Endodermal cell (in vitro differentiated cells): Measurements from ENCODE around the gene TUBB1.

GRCh38 chr20:59018899-59019573 is at the start of gene TUBB1:
Gene TUBB1 (plus strand): TSS chr20:59019429.
- PRO-cap, result no peak

DNA sequence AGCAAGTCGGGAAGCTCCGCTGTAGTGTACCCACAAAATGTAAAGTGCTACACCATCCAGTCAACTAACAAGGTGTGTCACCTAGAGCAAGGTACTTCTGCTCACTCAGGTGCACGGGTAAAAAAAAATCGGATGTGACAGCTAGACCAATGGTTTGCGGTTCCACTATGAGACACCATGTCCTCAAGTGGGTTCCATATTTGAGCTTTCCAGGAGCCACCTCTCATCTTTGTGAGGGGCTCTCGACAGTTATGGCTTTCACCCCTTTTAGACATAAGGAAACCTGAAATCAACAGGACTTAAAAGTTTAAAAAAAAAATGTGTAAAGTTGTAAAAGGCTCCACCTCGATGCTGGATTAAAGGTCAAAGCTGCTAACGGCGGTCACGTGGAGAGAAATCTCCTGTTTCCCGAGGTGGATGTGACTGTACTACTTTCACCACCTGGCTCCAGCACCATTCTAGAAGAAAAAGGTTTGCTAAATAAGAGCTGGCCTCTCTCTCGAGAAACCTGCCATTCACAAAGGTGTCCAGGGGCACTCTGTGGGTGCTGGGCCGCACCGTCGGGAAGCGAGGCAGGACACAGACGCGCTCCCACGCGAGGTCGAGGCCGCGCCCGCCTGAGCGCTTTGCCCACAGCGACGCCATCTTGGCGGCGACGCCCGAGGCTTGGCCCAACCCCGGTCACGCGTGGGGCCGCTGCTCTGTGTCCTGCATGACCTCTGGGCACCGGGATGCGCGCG is 527 bp downstream of the ATP5F1E start:
- PRO-cap, result unidirectional peak, plus-strand start at position 511 of the sequence

DNA sequence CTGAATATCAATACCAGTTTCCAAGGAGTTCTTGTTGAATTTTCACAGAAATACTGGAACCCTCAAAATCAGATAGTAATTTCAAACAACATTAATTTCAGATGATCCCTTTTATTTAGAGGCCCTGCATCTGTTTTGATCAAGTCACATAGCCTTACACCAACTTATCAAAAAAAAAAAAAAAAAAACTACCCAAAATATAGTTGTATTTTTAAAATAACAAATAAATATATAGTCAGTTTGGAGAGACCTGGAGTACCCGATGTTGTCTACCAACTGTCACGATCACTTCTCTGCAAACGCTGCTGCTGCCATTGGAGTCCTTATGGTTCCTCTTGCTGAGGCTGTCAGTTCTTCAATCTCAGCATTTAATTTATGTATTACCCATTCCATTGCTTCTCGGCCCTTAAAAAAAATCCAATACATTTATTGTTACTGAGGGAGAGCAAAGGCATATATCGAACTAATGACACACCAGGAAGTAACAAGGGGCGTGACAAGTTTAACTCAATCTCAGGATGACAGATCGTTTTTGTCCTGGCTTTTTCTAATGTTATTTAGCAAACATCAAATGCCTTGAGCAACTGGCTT is 2.7 kb upstream of the ATP5F1E start:
- PRO-cap, result no peak

- PRO-cap, result no peak
These were observed 2.2 kb upstream of the PRELID3B start for GRCh38 chr20:59044642-59045290.

DNA sequence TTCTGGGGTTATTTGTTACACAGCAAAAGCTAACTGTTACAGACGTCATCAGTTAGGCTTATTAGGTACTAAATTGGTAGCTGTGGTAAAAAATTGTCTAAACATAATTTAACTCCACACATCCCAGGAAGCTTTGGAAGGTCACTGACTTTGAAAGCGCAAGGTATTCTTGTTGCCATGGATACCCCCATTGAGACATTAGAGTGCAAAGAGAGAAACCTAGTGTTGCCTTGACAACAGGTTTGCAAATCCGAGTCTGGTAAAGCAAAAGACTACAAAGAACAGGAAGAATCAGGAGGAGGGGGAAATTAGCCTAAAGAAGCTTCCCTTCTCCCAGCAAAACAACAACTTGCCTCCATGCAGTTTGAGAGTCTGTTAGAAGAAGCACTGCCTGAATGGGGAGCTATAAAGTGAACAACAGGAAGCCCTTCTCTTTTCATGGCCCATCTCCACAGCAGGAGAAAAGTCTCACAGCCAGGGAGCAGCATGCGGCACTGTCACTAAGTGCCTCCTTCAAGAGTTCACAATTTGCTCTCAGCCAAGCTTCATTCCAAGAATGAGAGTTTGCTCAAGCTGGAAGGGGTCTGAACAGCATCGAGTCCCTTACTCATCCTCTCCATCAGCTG is 41.6 kb upstream of the ZNF831 start:
- PRO-cap, result no peak

- PRO-cap, result no peak
These were observed 16.5 kb downstream of the EDN3 start for GRCh38 chr20:59316833-59317393.

DNA sequence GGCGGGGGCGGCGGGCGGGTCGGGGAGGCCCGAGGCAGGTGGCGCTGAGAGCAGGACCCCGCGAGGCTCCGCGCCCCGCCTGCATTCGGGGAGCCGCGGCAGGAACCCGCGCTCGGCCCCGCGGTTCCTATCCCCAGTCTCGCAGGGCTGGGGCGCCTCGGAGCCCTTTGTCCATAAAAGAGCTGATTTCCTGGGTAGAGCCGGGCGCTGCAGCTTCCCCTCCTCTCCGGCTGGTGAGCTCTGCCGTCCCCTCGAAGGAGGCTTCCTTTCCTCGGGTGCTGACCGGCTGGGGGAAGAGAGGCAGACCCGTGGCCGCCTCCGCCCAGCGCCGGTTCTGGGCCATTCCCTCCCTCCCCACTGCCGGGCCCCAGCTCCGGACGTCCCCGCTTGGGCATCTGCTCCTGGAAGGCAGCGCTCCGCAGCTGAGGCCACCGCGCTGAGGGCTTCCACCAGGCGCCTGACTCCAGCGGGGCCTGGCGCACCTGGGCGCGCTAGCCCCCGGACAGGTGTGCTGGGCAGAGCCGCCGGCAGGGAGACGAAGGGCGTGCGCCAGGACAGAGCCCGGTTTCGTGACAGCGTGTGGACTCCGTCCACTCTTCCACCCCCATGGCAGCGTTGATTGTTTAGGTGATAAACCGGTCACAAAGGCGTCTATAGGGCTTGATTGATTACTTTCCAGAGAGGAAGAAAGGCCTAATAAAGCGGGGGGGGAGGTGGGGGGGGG is 966 bp downstream of the PHACTR3 start:
- PRO-cap, result no peak

- PRO-cap, result no peak
These were observed 107.3 kb downstream of the SYCP2 start for GRCh38 chr20:59826202-59826501.

GRCh38 chr20:59835503-59836606 is 97.6 kb downstream of the SYCP2 start:
- PRO-cap, result no peak

GRCh38 chr20:59977306-59977612 is 19.0 kb downstream of the CDH26 start:
- PRO-cap, result no peak

GRCh38 chr20:60087259-60088030 is 129.2 kb downstream of the CDH26 start:
- PRO-cap, result no peak

- PRO-cap, result no peak
These were observed 100.0 kb downstream of the TAF4 start for GRCh38 chr20:61965596-61966223.

- PRO-cap, result no peak
These were observed 52.9 kb downstream of the TAF4 start for GRCh38 chr20:62012718-62013249.

- PRO-cap, result no peak
These were observed 43.1 kb downstream of the TAF4 start for GRCh38 chr20:62022540-62023054.

DNA sequence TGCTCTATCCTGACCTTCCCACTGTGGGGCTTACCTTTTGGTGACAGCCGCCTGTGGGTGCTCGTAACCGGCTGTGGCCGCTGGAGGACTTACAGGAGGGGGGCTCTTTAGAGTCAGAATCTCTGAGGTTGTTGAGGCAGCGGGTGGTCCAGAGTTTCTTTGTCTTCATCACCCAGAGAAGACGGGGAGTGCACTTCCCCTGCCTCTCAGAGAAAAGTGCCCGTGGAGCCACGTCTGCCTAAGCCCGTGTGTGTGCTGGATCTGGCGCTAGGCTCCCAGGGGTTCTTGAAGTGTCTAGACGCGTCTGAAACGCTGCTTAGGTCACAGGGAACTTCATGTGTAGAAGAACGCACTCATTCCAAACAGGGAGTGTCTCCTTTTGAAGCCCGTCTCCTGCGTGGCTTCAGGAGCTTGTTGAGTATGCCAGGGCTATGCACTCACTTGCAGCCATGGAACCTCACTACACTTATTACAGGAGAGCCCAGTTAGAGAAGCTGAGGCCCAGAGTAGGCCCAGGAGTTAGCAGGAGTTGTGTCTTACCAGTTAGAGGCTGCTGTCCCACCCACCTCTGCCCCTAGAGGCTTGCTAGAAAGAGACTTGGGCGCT is 1.2 kb downstream of the LSM14B start:
- PRO-cap, result no peak

DNA sequence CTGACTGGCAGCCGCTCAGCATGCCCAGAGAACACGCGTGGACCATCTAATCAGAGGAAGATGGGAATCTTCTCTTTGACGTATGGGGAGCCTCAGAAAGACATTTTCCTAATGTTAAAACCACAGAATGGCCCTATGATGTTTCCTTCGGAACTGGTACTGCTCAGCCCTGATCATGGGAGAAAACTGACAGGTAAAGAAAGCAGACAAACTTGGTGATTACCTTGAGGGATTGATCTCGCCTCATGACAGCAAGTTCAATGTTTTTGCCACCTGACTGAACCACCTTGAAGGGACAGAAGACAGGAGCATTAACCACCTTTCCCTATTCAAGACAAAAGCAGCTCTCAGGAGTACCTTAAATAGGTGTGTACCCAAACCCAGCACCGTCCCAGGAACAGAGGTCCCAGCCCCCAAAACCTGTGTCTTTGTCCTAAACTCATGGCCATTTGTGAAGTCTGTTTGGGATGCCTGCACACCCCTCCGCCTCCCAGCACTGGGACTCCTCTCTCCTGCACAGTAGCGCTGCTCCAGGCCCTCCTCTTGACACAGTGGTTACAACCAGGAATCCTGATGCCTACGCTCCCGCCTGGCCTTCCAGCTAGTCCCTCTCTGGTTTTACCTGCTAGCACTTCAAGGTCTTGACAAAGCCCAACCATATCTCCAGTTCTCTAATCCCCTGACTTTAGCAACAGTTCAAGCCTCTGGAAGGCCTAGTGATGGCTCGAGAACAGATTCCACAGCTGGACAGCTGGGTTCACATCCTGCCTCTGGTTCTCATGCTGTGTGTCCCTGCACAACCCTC is 5.9 kb downstream of the PSMA7 start:
- PRO-cap, result no peak

DNA sequence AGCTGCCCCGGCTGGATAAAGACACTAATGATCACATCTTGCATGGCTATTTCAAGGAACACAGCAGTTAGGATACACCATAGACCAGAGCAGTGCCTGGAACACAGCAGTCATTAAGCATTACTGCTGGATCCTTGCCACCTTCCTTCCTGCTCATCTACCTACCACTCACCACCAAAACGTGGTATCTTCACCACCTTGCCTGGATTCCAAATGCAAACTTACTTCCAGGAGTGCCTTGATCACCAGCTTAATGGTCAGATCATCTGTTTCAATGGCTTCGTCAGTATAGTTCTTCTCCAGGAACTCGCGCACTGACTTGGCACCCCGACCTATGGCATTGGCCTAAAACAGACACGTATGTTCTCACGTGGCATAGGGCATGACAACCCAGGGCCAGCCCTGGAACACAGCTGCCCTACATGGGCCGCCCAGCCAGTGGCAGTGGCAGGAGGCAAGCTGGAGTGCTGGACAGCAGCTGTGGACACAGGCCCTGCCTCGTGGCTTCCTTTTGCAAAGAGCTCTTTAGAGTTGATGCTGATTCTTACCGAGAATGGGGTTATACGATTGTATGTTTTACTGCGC is 5.2 kb downstream of the PSMA7 start:
- PRO-cap, result no peak

GRCh38 chr20:62234830-62235526 is 3.3 kb upstream of the OSBPL2 start:
- PRO-cap, result no peak

GRCh38 chr20:62246791-62247333 is 8.5 kb downstream of the OSBPL2 start:
- PRO-cap, result no peak

DNA sequence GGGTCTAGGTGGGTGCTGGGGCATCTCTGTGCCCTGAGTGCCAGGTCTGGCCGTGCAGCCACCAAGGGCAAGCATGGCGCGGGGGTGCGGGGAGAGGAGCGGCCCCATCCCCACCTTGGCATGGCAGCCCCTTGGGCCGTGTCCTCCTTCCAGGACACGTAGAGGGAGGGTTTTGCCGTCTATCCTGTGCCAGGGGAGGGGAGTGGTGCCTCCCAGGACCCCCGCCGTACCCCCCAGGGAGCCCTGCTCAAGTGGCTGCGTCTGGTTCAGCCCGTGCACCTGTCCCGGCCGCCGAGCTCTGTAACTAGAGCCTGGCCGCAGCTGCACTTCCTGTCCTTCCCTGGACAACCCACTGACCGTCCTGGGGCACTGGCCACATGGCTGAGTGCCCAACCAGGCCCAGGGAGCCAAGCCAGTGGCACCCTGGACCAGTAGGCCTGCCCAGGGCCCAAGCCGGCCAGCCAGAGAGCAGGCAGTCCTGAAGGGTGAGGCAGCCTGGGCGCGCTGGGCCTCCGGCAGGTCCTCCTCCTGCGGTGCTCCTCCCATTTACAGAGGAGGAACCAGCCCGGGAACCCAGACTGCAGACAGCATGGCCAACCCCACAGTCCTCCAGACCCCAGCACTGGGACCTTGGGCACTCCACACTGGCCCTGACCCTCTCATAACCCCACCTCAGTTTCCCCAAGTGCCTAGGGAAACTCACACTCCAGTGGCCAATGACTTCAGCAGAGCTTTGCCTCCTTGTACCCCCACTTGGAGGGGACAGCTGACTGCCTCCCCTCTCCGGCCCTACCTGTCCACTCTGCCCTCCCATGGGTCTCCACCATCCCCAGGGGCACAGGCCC is 8.8 kb downstream of the LAMA5 start:
- PRO-cap, result no peak